Neural progenitor cell (in vitro differentiated cells): ENCODE measurements around a stretch of chr1.

GRCh38 chr1:227943930-227944531, 3.7 kb downstream of the WNT9A start:
- RAMPAGE, long total RNA: no peak

- RAMPAGE, long total RNA: no peak
Observed at GRCh38 chr1:228001762-228002115, 5.1 kb upstream of the WNT3A start.

GRCh38 chr1:228013188-228013683, 6.4 kb downstream of the WNT3A start:
- RAMPAGE, long total RNA: no peak

DNA sequence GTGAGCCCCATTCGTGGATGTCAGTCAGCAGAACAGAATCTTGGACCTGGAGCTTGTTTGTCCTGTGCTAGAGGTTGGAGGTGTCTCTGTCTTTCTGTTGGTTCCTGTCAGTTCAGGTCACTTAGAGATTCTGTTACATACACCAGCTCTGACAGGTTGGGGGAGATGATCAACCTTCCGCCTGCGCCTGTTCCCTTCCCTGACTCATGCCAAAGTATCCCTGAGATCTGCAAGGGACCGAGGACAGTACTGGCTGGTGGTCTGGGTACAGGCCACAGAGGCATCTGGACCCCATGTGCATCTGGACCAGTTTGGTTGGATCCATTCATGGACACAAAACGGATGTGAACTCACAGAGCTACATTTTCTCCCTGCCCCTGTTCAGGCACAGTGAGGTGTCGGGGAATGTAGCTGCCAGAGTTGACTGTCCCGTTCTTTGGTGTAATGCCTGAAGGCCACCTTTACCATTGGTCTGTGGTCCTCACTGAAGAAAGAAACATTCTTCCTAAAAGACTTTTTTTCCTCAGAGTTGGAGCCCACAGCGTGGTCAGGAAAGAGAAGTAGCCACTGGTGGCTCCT, 10.1 kb downstream of the ARF1 start:
- RAMPAGE, long total RNA: no peak

DNA sequence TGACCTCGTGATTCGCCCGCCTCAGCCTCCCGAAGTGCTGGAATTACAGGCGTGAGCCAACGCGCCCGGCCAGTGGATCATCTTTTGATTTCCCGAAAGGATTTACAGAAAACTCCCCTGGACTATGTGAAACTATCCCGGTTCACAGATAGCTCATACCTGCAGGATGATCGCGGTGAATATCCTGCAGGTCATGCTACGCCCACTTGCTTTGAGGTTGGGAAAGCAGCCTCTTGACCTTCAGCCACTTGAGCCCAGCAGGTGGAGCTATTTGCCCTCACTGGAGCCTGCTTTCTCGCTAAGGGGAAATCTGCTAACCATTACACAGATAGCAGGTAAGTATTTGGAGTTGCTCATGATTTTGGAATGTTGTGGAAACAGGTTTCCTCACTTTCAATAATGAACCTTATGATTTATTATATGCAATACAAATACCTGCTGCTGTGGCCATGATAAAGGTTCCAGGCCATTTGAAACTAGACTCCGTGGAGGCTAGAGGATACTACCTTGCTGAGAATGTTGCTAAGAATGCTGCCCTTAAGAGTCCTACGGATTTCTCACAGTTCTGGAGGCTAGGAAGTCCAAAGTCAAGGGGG, 9.1 kb upstream of the GUK1 start:
- RAMPAGE, long total RNA: no peak

DNA sequence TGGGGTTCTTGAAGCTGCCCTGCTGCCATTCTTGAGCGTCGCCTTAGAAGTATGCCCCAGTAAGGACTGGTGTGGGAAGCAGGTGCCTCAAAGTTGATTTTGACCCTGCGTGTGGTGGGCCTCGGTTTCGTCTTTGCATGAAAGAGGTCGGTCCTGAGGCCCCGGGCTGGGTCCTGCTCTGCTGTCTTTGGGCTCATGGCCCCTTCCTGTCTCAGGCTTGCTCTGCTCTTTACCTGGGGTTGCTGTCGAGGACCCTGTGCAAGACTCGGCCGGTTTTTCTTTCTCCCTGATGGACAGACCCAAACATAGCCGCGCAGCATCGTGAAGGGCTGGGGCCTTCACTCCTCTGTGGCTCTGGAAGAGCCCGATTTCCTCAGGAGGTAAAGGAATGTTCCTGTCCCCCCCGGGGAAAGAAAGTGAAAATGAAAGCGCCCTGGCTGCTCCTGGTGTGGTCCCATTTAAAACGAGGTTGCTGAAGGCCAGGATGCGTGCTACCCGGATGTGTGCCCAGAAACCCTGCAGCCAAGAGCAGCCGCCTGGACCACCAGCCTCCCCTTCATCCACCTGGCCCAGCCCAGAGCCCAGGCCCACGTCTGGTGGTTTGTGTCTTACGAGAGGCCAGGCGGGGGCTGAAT, 947 bp downstream of the GUK1 start:
- RAMPAGE, long total RNA: no peak

DNA sequence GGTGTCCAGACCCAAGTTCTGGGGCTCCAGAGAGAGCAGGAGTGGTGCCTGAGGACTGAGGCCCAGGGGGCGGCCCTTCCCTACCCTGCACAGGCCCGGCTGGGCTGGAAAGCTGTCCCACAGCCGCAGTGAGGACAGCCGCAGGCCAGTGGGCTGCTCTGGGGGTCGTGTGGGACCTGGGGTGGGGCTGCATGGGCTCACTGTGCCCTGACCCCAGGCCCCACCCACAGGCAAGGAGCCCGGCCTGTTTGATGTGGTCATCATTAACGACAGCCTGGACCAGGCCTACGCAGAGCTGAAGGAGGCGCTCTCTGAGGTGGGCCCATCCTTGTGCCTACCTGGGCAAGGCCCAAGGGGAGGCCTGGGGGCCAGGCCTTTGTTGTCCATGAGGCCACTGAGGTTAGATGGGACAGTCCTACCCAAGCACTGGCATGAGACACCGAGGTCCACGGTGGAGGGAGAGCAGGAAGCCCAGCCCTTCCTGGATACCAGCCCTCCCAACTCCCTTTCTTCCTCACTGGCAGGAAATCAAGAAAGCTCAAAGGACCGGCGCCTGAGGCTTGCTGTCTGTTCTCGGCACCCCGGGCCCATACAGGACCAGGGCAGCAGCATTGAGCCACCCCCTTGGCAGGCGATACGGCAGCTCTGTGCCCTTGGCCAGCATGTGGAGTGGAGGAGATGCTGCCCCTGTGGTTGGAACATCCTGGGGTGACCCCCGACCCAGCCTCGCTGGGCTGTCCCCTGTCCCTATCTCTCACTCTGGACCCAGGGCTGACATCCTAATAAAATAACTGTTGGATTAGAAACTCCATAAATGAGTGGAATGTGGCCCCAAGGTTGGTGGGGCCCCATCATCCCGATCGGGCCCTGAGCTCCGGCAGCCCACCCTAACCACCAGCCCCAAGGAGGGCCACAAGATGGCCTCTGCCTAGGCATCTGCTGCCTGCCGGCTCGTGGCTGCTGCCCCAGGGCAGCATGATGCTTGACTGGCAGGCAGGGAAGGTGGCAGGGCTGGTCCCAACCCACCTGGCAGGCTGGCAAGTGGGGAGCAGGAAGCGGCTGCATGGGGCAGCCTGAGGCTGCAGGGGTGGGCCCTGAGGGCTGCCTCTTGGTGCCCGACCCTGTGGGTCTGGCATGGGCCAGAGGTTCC, 1.2 kb upstream of the GJC2 start:
- RAMPAGE, long total RNA: no peak

GRCh38 chr1:228157361-228157913, 7.7 kb downstream of the GJC2 start:
- RAMPAGE, long total RNA: no peak

- RAMPAGE, long total RNA: no peak
Observed at GRCh38 chr1:228176167-228176985, 10.8 kb downstream of the IBA57 start.

DNA sequence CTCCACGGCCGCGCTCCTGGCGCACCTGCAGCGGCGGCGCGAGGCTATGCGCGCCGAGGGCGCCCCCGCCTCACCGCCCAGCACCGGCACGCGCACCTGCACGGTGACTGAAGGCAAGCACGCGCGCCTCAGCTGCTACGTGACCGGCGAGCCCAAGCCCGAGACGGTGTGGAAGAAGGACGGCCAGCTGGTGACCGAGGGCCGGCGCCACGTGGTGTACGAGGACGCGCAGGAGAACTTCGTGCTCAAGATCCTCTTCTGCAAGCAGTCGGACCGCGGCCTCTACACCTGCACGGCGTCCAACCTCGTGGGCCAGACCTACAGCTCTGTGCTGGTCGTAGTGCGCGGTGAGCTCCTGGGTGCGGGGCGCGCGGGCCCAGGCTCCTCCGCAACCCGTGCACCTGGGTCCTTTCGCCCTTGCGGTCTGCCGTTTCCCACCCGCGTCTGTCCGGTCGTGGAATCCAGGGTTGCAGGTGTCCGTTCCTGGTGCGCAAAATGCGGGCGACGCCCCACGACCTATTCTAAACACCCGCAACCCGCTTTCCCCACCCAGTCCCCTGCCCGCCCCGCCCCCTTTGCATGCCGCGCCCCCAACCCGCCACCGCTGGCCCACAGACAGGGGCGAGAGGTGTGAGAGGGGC, 4.7 kb downstream of the OBSCN start:
- RAMPAGE, long total RNA: no peak

- RAMPAGE, long total RNA: no peak
Observed at GRCh38 chr1:228224035-228224779, 16.4 kb downstream of the OBSCN start.

DNA sequence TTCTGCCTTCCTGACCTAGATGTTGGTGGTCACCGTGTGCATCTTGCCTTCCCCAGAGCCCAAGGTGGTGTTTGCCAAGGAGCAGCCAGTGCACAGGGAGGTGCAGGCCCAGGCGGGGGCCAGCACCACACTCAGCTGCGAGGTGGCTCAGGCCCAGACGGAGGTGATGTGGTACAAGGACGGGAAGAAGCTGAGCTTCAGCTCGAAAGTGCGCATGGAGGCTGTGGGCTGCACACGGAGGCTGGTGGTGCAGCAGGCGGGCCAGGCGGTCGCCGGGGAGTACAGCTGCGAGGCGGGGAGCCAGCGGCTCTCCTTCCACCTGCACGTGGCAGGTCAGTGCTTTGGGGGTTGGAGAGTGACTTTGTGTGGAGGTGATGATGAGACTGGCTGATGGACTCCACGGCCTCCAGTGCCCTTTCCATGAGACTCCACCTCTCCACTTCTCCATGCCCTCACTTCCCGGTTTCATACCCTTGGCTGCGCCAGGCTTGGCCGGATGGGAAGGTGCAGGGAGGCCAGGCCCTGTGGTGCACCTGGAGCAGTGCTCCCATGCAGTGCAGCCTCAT, 48.8 kb downstream of the OBSCN start:
- RAMPAGE, long total RNA: no peak

DNA sequence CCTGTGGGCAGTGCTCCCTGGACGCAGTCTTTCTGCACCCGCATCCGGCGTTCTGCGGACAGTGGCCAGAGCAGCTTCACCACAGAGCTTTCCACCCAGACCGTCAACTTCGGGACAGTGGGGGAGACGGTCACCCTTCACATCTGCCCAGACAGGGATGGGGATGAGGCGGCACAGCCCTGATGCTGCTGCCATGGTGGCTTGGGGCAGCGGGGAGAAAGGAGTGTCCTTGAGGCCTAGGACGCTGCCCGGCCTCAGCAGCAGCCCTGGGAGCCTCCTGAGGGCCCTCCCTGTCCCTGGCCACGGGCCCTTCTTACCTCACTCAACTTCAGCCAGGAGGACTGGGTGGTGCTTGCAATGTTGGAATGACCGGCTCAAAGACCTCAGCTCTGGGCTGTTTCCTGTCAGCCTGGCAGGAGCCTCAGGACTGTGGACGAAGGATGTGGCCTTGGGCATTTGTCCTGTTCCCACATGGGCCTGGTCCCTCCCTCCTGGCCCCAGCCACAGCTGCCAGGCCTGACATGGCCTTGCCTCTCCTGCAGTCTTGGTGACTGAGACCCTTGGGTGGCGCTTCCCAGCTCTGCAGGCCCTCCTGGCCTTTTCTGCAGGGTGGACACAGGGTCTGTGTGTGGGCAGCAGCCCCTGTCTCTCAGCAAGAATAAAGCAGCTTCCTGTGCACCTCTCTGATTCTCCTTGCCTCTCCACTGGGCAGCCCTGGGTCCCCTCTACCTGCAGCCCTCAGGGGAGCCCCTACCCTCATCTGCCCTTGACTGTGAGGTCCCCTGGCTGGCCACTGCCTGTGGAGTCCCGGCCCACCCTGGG, 45.9 kb downstream of the TRIM11 start:
- RAMPAGE, long total RNA: no peak

- RAMPAGE, long total RNA: no peak
Observed at GRCh38 chr1:228500847-228501623, 13.9 kb downstream of the RNF187 start.

GRCh38 chr1:228743080-228743688, 7.9 kb downstream of the RHOU start:
- RAMPAGE, long total RNA: no peak

GRCh38 chr1:228810055-228810774, 74.9 kb downstream of the RHOU start:
- RAMPAGE, long total RNA: no peak

- RAMPAGE, long total RNA: no peak
Observed at GRCh38 chr1:228875676-228876215, 140.5 kb downstream of the RHOU start.

DNA sequence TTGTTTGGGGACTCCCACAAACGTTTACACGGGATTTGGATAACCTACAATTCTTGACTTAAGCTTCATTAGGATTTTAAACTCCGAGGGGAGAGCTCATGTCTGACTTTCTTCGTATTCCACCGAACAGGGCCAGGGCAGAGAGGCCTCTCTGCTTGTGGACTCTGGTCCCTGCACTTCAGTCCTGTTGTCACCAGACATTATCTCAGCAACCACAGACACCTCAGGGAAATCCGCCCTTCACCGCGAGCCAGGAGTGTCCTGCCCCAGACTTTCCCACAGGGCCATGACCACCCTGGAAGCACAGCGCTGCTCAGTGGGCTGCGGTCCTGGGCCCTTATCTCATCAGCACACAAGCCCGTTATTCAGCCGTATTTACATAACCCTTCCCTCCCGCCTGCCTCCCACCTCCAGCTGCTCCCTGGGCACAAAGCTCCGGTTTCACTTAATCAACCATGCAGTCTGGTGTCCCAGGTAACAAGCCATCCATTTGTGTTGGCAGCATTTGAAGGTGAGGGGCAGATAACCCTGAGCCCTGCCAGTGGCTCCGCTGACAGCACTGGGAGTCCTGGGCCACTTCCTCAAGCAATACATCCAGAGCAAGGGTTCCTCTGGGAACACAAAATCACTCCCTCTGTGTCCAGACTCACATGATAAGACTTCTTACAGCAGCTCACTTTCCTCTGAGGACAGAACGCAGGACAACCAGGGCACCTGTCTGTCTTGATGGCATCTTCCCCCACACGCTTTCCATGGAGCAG, 122.7 kb upstream of the RAB4A start:
- RAMPAGE, long total RNA: no peak

GRCh38 chr1:229221065-229222342, 49.4 kb upstream of the RAB4A start:
- RAMPAGE, long total RNA: no peak

DNA sequence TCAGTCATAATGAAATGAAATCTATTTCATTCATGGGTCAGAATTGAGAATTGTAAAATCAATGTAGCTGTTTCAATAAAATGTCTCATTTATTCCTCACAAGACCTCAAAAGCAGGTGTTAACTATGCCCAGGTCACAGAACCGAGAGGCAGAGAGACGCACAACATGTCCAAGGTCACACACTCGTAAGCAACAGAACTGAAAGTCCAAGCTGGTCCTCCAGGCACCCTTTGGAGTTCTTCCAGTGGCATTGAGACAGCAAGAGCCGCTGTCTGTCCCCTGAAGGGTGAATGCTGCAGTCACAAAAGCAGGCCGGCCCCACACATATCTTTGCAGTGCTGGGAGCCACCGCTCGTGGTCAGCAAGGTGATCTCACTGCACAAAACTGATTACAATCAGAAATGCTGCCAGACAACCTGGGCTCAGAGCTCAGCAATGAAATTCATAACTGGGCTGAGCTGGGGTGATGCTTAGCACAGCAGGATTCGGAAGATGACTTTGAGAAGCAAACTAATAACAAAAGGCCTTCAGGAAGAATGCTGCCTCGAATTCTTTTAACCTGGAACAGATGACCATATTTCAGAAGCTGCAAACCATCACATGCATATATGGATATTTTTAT, 47.4 kb upstream of the RAB4A start:
- RAMPAGE, long total RNA: no peak